Breast epithelium (tissue), 2 donors: ENCODE results near the gene WNT3A.

DNA sequence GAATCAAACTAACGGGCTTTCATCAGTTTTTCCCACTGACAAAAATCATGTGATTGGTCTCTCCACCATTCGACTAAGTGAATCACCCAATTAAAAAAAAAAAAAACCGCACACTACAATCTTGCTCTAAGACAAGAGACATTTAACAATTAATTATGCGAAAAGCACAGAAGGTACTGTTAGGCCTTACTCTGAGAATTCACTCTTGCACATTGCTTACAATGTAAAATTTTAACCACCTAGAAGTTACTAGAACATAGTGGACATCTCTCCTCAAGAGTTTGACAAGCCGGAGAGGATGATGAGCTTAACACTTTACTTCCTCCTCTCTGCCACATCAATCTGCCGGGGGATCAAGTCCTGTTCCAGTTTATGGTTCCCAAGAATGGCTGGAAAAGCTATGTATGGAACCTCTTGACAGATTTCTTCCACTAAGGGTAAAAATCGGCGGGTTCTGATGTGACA, 980 bp downstream of the ACBD3 start:
- PRO-cap, result no peak
- RAMPAGE, long total RNA, 2 experiments, result no peak in any of the 2 experiments

GRCh38 chr1:226404879-226406041, 2.6 kb downstream of the PARP1 start:
- PRO-cap, result no peak
- RAMPAGE, long total RNA, 2 experiments, result no peak in any of the 2 experiments

DNA sequence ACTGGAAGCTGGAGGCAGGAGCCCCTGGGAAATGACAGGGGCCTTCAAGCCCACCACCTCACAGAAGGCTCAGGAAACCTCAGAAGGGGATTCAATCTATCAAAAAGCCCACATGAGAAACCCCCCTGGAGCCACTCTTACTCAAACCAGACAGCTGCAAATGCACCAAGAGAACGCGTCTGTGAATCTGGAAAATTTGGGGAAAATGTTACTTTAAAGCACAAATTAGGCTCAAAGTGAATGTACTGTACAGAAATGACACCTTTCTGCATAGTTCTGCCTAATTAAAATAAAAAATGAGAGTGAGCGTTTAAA, 912 bp downstream of the PARP1 start:
- PRO-cap, result no peak
- RAMPAGE, long total RNA, 2 experiments, result no peak in any of the 2 experiments

- PRO-cap, result no peak
- RAMPAGE, long total RNA, 2 experiments, result no peak in any of the 2 experiments
Measured at GRCh38 chr1:226436743-226437534, 29.0 kb upstream of the PARP1 start.

- PRO-cap, result no peak
- RAMPAGE, long total RNA, 2 experiments, result no peak in any of the 2 experiments
Measured at GRCh38 chr1:226626332-226627105, 78.0 kb downstream of the STUM start.

DNA sequence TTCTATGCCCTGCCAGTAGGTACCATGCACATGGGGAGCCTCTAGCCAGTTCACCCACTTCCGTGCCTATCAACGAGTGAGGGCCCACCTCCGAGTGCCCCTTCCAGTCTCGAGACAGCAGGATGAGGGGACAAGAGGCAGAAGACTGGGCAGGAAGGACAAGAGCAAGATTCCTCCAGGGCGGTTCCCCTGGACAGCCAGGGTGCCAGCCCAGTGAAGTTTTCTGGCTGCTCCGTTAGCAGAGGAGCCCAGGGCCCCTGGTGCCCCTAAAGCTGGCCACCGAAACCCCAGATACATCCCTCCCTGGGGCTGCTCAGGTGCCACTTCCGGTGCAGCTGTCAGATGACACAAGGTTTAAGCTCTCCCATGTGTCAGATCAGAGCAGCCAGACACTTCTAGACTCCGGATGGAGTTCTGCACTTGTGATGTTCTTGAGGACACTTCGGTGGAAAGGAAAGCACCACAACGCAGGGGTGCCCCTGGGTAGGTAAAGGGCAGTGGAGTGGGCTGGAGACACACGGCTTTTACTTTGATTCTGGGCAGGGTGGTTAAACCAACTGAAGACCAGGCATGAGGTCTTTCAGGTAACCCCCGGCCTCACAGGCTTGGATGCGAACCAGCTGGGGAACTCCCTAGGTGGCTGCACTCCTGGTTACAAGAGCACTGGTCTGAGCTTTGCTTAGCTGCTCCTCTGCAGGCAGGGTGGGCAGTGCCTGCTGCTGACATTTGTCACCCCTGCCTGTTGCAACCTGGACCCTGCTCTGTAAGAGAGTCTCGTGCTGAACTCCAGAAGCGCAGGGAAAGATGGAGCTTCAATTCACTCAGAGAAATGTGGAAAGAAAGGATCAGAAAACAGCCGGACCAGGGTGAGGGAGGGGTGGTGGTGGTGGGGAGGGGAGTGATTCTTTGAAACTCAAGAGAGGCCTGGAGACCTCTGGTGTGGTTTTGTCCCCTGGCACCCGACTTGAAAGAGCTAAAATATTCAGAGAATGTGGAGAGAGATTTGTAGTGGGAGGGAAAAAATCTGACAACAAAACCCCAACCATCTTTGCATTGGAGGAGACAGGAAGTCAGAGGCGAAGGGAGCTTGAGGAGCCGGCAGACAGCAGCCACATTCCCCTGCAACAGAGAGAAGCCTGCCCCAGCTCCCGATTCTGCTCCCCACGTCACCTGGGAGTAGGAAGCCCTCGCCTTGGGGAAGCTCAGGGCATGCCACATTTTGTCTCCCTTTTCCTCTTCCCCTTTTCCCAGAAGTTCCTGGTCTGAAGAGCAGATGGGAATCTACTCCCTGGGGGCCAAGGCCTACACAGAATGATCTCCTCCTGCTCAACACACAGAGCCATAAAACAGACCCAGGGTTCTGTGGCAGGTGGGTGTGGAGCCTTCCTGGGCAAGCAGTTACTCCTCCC, 85.4 kb downstream of the ITPKB start:
- PRO-cap, result no peak
- RAMPAGE, long total RNA, 2 experiments, result no peak in any of the 2 experiments

- PRO-cap, result no peak
- RAMPAGE, long total RNA, 2 experiments, result no peak in any of the 2 experiments
Measured at GRCh38 chr1:226666673-226667396, 72.2 kb downstream of the ITPKB start.

- PRO-cap, result bidirectional peak, plus-strand start at chr1:226680307, minus-strand start at chr1:226680200
- RAMPAGE, long total RNA, 2 experiments, result no peak in any of the 2 experiments
Measured at GRCh38 chr1:226679678-226680721, 59.1 kb downstream of the ITPKB start.

DNA sequence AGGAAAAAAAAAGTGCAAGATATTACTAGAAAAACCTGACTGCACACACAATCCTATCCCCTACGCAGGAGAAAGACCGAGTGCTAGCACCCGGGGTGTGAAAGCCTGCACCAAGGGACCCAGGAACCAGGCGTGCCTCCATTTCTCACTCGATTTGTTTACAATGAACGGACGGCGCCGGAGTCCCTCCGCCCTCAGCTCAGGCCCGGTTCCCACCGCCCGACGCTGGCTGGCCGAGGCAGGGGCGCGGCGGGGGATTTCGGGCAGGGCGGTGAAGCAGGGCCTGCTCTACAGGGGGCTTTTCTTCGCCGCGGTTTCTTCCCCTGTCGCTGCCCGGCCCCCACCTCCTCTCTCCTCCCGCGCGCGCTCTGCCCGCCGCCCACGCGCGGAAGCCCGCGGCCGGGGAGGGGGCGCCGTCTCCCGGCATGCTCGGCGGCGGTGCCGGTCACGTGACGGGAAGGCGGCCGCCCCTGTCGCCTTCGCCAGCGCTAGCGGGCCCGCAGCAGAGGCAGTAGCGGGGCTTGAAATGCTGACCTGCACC, 35.8 kb downstream of the ITPKB start:
- PRO-cap, result bidirectional peak, plus-strand start at position 448 of the sequence, minus-strand start at position 370 of the sequence
- RAMPAGE, long total RNA, 2 experiments, result no peak in any of the 2 experiments

DNA sequence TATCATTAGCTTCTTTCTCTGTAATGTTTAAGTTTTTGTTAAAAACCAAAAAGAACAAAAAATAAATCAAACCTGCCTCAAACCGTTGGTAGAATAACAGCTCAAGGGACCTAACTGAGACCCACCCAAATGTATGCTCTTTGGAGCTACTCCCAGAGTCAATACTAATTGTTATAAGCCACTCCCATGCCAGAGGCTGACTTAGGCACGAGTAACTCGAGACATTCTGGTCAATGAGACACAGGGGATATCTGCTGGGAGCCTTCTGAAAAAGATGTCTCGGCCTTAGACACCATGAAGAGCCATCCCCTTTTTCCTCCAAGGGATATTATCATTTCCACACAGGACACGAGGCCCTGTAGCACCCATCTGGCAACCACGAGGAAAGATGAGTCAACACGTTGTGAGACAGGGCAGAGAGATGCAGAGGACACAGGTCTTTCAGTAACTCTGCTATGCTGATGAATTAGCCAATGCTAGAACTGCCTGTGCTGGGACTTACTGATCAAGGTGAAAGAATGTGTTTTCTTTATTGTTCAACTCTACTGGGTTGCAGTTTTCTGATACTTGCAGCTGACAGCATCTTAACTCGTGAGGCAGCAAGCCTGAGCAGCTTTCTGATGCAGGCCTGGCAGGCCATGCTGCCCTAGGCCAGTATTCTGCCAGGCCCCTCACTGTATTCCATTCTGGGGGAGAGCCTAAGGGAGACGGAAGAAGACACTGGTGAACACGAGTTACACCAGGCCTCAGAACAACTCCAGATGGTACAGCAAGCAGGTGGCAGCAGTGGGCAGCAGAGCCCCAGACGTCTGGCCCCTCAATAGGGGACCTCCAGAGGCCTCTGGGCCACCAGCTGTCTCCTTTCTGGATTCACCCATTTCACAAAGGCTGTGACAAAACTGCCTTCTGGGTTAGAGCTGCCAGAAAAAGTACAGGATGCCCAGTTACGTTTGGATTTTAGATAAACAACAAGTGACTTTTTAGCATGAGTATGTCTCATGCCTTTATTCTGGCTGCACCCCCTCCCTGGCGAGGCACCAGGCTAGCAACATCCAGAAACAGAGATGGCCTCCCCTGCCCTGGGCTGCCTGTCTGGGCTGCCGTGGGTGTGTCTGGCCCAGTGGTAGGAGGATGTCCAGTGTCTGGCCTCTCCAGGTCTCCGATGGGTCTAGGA, 30.4 kb downstream of the ITPKB start:
- PRO-cap, result no peak
- RAMPAGE, long total RNA, 2 experiments, result no peak in any of the 2 experiments

- PRO-cap, result no peak
- RAMPAGE, long total RNA, 2 experiments, result no peak in any of the 2 experiments
Measured at GRCh38 chr1:226872259-226872996, 2.0 kb downstream of the PSEN2 start.

DNA sequence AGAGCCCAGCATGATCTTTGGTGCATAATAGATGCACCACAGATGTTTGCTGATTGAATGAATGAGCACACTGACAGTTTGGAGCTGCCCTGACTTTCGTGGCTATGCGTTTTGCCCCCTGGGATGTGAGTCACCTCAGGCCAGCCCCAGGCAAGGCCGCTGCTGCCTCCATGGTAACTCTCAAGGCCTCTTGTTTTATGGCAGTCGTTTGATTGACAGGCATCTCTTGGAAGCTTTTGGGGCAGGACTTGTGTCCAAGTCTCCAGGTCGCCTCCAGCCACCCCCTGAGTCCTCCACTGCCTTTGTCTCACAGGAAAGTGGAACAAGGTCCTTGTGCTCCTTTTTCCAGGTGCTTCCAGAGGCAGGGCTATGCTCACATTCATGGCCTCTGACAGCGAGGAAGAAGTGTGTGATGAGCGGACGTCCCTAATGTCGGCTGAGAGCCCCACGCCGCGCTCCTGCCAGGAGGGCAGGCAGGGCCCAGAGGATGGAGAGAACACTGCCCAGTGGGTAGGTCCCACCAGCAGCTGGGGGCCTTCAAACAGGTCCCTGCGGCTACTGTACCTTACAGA, 11.2 kb downstream of the PSEN2 start:
- PRO-cap, result no peak
- RAMPAGE, long total RNA, 2 experiments, result no peak in any of the 2 experiments

- PRO-cap, result no peak
- RAMPAGE, long total RNA, 2 experiments, result no peak in any of the 2 experiments
Measured at GRCh38 chr1:226965196-226965660, 25.1 kb downstream of the COQ8A start.

DNA sequence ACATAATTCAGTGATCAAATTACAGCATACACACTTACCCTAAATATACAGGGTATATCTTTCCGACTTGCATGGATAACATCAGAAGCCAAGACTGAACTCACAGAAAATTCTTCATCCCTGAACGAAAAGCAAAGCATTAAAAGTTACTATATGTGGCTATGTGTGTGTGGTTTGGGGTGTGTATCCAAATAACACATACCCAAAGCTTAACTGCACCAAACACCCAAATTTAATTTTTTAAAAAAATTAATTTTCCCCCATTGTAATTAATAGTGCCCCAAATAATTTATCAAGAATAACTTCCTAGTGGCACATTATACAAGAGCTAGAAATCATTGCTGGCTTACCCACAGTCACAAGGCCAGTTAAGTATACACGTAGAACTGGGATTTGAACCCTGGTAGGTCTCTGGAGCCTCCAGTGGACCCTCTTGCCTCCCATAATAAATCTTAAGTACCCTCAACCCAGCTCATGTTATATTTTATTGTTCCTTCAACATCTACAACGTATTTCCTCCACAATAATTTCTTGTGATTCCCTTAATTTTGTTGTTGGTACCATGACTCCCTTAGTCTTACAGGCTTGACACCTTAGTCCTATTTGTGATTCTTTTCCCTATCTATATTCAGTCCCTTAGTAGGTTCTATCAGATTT, 93.3 kb downstream of the COQ8A start:
- PRO-cap, result no peak
- RAMPAGE, long total RNA, 2 experiments, result no peak in any of the 2 experiments

GRCh38 chr1:227301820-227302702, 16.2 kb downstream of the CDC42BPA start:
- PRO-cap, result no peak
- RAMPAGE, long total RNA, 2 experiments, result no peak in any of the 2 experiments

GRCh38 chr1:227318668-227319097, 391 bp upstream of the CDC42BPA start:
- PRO-cap, result bidirectional peak, plus-strand start at chr1:227318955, minus-strand start at chr1:227318880
- RAMPAGE, long total RNA, 2 experiments, result no peak in any of the 2 experiments

- PRO-cap, result no peak
- RAMPAGE, long total RNA, 2 experiments, result no peak in any of the 2 experiments
Measured at GRCh38 chr1:227910030-227910373, 37.7 kb downstream of the WNT9A start.

GRCh38 chr1:227913947-227914344, 33.8 kb downstream of the WNT9A start:
- PRO-cap, result no peak
- RAMPAGE, long total RNA, 2 experiments, result no peak in any of the 2 experiments

GRCh38 chr1:227925026-227925557, 22.6 kb downstream of the WNT9A start:
- PRO-cap, result no peak
- RAMPAGE, long total RNA, 2 experiments, result no peak in any of the 2 experiments

DNA sequence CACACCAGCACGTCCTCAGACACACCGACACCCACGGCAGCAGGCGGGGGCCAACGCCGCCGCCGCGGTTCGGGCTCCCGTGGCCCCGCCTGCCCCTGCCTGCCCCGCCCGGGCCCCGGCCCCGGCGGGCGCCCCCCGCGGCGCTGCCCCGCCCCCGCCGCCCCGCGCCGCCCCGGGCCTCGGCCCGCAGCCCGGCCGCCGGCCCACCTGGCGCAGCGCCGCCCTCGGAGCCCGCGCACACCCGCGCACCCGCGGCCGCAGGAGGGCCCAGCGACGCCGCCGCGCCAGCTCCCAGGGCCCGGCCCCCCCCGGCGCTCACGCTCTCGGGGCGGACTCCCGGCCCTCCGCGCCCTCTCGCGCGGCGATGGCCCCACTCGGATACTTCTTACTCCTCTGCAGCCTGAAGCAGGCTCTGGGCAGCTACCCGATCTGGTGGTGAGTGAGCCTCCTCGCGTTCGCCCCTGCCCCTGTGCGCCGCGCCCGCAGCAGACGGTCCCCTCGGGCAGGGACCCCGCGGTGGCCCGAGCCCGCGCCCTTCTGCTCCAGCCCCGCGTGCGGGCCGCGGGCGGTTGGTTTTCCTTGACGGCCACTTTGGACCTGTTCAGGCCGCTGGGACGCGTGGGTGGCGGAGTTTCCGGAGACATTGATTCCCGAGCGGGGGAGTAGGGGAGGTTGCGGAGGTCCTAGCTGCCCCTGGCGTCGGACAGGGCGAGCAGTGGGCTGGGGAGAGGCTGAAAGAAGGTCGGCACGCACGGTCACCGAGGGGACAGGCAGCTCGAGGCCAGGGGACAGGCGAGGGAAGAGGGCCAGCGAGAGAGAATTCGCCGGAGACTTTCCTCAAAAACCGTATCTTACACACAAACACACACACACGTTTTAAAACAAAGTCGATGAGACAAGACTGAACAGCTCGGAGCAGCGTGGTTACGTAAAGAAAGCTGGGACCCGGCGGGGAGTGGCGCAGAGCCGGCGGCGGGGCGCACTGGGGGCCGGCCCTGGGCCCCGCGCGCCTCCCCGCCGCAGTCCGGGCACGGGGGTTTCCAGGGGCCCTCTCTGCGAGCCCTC, at the start of gene WNT3A:
TSS of gene WNT3A (plus strand) at position 234 of the 1,065 bp plus-strand sequence.
- PRO-cap, result no peak
- RAMPAGE, long total RNA, 2 experiments, result no peak in any of the 2 experiments